Gastrocnemius medialis (tissue), 3 donors: ENCODE measurements around the gene POU4F2.

DNA sequence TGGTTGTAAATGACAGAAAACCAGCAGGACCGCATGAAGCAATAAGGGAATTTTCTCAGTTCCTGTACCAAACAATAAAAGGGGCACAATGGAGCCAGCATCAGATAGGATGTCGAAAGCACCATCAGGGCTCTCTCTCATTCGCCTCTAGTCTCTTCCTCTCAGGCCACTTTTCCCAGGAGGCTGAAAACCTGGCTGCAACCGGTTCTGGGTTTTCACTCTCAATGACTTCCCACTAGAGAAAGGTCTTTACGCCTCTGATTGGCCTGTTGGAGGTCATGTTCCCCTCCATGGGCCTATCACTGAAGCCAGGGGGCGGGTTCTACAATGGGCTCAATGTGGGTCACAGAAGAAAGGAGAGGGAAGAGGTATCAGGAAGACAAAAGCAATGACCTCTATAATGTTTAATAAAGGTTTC is 29.3 kb downstream of the ZNF827 start:
- PRO-cap: no peak
- RAMPAGE, long total RNA, 3 experiments: no peak in any of the 3 experiments

- PRO-cap: no peak
- RAMPAGE, long total RNA, 3 experiments: no peak in any of the 3 experiments
Measured at GRCh38 chr4:145984628-145984984, 46.0 kb upstream of the ZNF827 start.

GRCh38 chr4:146029962-146030470 is 91.4 kb upstream of the ZNF827 start:
- PRO-cap: no peak
- RAMPAGE, long total RNA, 3 experiments: no peak in any of the 3 experiments

DNA sequence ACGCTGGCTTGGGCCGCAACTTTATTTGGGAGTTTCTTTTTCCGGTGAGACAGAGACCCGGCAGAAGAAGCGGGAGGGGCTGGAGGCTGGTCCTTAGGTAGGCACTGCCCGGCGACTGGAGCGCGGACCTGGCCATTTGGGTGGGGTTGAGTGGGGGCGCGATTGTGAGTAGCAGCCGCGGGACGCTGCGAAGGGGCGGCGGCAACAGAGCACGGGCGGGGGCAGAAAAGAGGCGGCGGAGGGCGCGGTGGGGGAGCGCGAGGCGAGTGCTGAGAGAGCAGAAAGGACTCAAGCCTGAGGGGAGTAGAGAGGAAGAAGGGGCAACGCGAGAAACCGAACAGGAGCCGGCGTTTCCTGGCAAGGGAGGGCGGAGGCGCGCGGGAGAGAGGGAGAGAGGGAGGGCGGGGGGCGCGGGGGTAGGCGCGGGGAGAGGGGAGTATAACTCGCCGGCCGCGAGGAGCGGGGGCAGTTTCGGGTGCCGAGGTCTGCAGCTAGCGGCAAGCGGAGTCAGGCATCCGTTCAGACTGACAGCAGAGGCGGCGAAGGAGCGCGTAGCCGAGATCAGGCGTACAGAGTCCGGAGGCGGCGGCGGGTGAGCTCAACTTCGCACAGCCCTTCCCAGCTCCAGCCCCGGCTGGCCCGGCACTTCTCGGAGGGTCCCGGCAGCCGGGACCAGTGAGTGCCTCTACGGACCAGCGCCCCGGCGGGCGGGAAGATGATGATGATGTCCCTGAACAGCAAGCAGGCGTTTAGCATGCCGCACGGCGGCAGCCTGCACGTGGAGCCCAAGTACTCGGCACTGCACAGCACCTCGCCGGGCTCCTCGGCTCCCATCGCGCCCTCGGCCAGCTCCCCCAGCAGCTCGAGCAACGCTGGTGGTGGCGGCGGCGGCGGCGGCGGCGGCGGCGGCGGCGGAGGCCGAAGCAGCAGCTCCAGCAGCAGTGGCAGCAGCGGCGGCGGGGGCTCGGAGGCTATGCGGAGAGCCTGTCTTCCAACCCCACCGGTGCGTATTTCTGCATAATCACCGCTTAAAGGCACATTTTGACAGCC is at the start of gene POU4F2:
Gene POU4F2, plus strand, starts transcription at position 468 of the 1,050 bp plus-strand sequence.
- PRO-cap: no peak
- RAMPAGE, long total RNA, 3 experiments: no peak in any of the 3 experiments

DNA sequence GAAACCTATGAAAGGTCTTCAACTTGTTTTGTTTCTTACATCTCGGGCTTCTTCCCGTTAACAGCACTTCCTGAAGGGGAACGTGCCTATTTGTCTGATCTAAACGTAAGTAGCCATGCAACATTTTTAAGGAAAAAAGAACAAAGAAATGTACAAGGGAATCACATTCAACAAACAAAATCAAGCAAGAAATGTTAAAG is 111.9 kb upstream of the TTC29 start:
- PRO-cap: no peak
- RAMPAGE, long total RNA, 3 experiments: no peak in any of the 3 experiments

DNA sequence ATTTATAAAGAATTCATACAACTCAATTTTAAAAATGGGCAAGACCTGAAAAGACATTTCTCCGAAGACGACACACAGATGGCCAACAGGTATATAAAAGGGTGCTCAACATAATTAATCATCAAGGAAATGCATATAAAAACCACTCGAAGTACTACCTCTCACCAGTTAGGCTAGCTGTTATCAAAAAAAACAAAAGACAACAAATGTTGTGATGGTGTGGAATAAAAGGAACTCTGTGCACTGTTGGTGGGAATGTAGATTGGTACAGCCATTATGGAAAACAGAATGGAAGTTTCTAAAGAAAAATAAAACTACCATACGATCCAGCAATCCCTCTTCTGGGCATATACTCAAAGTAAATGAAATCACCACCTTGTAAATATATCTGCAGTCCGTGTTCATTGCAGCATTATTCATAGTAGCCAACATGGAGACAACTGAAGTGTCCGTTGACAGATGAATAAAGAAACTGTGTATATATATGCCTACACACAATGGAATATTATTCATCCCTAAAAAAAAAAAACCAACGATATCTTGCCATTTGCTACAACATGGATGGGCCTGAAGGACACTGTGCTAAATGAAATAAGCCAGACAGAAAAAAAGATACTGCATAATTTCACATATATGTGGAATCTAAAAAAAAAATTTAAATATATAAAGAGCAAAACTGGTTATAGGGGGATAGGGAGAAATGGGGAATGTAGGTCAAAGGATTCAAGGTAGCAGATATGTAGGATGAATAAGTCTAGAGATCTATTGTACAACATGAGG is 19.7 kb downstream of the TMEM184C start:
- PRO-cap: no peak
- RAMPAGE, long total RNA, 3 experiments: no peak in any of the 3 experiments

GRCh38 chr4:148023117-148023548 is 291.2 kb downstream of the ARHGAP10 start:
- PRO-cap: no peak
- RAMPAGE, long total RNA, 3 experiments: no peak in any of the 3 experiments

DNA sequence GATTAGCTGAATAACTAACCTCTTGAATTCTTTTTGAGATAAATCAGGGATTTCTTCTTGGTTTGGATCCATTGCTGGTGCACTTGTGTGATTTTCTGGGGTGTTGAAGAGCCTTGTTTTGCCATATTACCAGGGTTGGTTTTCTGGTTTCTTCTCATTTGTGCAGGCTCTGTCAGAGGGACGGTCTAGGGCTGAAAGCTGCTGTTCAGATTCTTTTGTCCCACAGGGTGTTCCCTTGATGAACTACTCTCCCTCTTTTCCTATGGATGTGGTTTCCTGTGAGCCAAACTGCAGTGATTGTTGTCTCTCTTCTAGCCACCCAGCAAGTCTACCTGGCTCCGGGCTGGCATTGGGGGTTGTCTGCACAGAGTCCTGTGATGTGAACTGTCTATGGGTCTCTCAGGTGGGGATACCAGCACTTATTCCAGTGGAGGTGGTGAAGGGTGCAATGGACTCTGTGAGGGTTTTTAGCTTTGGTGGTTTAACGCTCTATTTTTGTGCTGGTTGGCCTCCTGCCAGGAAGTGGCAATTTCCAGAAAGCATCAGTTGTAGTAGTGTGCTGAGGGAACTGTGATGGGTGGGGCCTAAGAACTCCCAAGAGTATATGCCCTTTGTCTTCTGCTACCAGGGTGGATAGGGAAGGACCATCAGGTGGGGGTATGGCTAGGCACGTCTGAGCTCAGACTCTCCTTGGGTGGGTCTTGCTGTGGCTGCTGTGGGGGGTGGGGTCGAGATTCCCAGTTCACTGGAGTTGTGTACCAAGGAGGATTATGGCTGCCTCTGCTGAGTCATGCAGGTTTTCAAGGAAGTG is 250.1 kb downstream of the NR3C2 start:
- PRO-cap: no peak
- RAMPAGE, long total RNA, 3 experiments: no peak in any of the 3 experiments

DNA sequence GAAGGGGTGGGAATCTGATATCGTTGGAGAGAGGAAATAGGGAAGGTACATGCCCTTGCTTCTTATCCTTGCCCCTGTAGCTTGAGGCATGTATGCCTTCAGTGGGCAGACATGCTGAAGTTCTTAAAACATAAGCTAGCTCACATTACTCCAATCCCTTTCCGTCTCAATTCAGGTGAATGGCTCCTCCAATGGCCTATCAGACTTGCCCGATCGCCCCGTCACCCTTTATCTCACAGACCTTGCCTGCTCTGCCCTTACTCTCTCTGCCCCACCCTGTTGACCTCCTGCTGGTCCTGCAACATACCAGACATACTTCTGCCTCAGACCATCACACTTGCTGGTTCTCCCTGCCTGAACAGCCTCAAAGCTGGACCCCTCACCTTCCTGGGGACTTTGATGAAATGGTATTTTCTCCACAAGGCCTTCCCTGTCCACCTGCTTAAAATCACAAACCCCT is 340.0 kb upstream of the NR3C2 start:
- PRO-cap: no peak
- RAMPAGE, long total RNA, 3 experiments: no peak in any of the 3 experiments

- PRO-cap: no peak
- RAMPAGE, long total RNA, 3 experiments: no peak in any of the 3 experiments
Measured at GRCh38 chr4:148954066-148954525, 511.9 kb upstream of the NR3C2 start.

DNA sequence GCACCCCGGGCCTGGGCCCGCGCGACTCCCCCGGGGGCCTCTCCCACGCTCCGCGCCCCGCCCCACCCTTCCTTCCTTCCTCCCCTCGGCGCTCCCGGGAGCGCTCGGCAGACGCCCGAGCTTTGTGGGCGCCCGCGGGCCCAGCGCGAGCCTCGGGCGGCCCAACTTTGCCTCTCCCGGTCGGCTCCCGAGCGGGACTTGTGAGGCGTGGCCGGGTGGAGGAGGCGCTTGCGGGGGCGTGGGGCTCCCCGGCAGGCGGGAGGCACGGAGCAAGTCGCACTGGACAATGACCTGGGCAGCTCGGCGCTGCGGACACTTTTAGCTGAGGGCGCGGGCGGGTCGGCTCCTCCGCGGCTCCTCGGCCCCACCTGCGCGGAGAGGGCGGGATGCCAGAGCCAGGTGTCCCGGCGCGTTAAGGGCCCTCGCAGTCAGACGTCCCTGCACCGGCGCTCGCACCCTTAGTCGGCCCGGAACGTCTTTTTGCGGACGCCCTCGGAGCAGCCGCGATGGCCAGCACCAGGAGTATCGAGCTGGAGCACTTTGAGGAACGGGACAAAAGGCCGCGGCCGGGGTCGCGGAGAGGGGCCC is 371 bp downstream of the DCLK2 start:
- PRO-cap: no peak
- RAMPAGE, long total RNA, 3 experiments: no peak in any of the 3 experiments

DNA sequence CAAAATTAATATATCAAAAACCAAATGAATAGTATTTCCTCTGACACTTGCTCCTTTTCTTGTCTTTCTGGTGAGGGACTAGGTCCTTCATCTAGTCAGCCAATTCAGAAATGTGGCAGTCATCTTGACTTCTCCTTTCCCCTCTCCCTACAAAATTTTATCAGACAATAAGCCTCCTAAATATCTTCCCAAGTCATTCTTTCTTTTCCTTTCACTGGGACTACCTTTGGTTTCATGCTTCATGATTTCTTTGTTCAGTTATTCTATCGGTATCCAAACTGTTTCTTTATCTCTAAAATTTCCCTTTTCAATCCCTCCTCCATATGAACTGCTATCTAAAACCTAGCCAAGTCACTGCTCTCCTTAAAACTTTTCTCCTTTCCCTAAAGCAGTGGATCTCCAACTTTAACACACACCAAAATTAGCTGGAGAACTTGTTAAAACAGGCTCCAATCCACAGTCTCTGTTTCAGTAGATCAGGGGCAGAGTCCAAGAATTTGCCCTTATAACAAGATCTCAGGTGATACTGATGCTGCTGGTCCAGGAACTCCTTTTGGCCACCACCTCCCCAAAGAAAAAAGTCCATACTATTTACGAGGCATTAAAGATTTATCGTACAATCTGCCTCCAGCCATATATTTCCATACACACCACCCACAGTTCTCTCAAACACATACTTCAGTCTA is 219.7 kb upstream of the MAB21L2 start:
- PRO-cap: no peak
- RAMPAGE, long total RNA, 3 experiments: no peak in any of the 3 experiments

- PRO-cap: no peak
- RAMPAGE, long total RNA, 3 experiments: no peak in any of the 3 experiments
Measured at GRCh38 chr4:150771859-150772506, 190.0 kb downstream of the MAB21L2 start.

DNA sequence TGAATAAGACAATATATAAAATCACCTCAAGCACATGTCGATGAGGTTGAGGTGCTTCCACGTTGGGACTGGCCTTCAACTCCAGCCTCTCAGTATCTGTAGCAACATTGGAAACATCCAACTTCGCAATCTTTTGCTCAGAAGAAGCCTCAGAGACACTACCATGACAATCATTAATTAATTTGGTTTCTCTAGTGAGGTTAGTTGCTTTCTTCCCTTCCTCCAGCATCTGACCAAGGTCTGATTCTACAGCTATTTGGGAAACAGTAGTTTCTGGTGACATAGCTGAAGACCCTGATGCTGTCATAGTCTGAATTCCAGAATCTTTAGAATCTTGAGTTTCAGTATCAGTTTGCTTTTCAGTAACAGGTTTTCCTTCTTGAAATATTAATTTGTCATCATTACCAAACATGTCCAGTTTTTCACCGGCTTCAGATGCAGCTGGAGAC is 163.2 kb downstream of the LRBA start:
- PRO-cap: no peak
- RAMPAGE, long total RNA, 3 experiments: no peak in any of the 3 experiments

DNA sequence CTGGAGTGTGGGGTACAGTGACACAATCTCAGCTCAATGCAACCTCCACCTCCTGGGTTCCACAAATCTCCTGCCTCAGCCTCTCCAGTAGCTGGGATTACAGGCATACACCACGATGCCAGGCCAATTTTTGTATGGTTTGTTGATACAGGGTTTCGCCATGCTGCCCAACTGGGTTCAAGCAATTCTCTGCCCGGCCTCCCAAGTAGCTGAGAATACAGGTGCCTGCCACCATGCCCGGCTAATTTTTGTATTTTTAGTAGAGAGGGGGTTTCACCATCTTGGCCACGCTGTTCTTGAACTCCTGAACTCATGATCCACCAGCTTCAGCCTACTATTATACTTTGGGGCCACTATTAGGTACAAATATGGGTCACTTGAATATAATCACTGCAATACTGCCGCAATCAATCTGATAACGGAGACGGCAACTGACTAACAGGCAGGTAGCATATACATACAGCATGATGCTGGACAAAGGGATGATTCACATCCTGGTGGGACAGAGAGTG is 11.1 kb downstream of the LRBA start:
- PRO-cap: no peak
- RAMPAGE, long total RNA, 3 experiments: no peak in any of the 3 experiments

- PRO-cap: no peak
- RAMPAGE, long total RNA, 3 experiments: no peak in any of the 3 experiments
Measured at GRCh38 chr4:151104619-151105118, 5.2 kb downstream of the RPS3A start.

DNA sequence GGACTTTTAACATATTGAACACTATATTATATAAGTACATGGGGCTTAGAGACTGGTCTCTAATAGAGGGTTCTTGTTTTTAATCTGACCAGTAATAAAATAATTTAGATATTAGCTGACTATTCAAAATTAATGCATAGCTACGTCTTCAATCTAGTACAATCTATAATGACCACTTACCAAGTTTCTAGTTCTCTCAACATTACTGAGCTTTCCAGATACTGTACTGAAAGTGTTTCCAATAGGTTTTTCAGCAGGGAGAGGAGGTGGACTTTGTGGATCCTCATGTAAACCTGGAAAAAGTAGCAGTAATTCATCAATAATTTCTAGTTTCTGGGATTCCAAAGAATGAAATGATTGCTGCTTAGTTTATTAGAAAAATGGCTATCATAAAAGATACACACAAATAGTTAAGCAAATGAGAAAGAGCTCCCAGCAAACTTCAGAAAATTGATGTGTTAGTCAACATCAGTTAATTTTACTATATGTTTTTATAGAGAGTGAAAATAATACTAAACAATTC is 59.7 kb downstream of the RPS3A start:
- PRO-cap: no peak
- RAMPAGE, long total RNA, 3 experiments: no peak in any of the 3 experiments

DNA sequence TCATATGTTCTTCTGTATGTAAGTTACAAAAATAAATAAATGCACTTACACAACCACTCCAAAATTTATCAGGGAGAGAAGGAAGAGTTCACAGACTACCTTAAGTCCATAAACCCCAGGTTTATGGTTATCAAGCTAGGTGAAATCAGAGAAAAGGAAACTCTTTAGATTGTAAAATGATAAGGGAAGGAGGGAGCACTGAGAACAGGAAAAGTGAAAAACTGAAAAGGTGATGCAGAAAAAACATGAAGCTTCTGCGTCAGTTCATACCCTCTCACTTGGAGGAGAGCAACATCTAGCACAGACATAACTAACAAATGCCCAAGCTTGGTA is 2.3 kb downstream of the SH3D19 start:
- PRO-cap: no peak
- RAMPAGE, long total RNA, 3 experiments: no peak in any of the 3 experiments

- PRO-cap: bidirectional peak, plus-strand start at chr4:151324946, minus-strand start at chr4:151324854
- RAMPAGE, long total RNA, 3 experiments: no peak in any of the 3 experiments
Measured at GRCh38 chr4:151324631-151325399, 590 bp downstream of the SH3D19 start.

DNA sequence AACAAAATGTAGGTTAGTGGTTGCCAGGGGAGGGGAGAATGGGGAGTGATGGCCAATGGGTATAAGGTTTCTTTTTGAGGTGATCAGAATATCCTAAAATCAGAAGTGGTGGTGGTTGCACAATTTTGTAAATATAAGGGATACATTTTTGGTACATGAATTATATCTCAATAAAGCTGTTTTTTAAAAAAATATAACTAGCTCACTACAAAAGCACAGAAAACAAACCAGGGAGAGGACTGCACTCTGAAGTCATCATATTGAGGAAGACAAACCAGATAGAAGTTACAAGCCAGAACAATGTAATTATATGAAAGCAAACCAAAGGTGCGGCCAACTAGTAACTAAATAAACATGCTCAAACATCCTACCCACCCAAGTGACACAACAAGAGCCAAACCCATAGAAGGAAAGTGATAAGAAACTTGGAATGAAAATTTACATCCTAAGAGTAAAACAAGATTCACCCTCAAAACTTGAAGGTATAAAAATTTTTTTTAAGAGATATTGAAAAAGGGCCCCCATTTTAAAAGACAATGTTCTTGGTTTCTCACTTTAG is 3.8 kb upstream of the SH3D19 start:
- PRO-cap: no peak
- RAMPAGE, long total RNA, 3 experiments: no peak in any of the 3 experiments